Duodenum (tissue), 1 donor: Measurements from ENCODE around the genes ADGRB3 and KCNQ5.

DNA sequence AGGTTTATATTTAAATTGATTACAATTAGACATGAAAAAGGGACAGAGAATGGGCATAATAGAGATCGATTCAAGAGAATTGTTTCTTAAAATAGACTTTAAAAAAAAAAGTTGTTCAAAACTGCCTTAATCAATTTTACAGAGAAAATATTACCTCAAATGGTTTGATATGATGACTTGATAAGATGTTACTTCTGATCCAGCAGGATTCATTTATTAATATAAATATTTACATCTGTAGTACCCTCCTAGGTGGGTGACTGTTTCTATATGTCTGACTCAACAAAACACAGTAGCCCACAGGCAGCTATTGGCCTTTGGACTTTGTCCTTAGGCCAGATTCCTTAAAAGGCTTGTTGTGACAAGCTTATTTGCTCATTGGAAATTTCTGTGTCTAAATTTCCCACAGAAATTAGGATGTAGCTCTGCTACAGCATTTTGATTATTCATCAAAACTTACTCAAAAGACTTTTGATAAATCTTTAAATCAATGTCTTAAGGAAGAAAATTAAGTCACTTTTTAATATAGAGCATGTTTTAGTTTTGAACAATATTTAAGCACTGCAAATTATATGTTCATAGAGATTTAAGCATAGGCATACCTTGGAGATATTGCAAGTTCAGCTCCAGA, 6.8 kb upstream of the PTP4A1 start:
- PRO-cap: no peak

DNA sequence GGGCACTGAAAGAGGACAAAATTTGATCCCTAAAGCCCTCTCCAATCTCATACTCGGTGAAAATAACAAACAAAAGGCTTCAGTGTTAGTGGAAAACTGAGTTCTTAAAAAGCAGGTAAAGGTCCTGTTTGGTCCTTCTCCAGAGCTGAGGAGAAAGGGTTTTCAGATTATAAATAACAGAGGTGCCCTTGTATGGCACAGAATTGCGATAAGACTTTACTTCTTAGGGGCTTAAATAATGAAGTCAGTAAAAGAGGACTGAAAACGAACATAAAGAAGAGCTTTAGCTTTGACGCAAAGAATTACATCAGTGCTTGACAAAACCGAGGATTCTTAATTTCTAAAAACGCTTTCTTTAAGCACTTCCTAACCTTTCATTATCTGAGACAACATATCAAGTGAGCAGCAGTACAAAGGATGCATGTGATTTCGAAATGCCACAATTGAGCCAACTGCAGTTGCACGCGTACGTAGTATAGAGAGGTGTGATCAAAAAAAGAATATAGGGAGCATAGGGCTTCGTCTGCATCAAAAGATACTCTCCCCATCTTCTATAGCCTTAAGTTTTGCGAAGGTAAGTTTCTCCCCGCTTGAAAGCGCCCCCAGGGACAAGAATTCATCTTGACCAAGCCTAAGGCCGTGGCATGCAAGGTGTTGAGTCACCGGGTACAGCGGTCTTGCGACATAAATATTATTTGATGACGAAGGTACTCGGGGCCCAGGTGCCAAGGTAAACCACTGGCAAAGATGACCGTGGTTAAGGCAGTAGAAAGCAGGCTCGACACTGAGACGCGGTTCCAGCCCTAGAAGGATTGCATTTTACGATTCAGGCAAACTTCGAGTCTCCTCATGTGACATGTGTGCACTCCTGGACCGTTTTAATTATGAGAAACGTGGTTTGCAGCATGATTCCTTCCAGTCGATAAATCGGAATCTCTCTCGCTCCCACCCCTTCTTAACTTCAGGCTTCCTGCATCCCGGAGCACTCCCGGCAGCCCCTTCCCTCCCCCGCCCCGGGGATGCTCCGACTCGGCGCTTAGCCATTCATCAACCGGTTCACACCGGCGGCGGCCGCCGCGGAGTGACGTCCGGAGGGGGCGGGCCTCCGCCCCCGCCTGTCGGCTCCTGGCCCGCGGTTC, 642 bp upstream of the PTP4A1 start:
- PRO-cap: bidirectional peak, plus-strand start at position 744 of the sequence, minus-strand start at position 618 of the sequence; bidirectional peak, plus-strand start outside the sequence, minus-strand start at position 1,083 of the sequence

- PRO-cap: no peak
Observed at GRCh38 chr6:63578267-63579661, 6.5 kb downstream of the PTP4A1 start.

GRCh38 chr6:63636747-63637069, 1.1 kb downstream of the PHF3 start:
- PRO-cap: no peak

DNA sequence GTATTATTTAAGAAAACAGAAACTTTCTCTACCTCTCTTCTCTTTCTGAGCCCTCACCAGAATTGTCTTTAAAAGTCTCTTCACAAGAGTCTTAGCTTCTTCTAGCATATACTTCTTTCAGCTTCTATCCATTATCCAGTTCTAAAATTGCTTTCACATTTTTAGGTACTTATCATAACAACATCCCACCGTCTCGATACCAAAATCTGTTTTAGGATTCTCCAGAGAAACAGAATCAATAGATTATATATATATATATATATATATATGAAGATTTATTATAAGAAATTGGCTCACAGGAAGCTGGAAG, 30.4 kb upstream of the ZC3H11C start:
- PRO-cap: unidirectional peak, minus-strand start at position 206 of the sequence

DNA sequence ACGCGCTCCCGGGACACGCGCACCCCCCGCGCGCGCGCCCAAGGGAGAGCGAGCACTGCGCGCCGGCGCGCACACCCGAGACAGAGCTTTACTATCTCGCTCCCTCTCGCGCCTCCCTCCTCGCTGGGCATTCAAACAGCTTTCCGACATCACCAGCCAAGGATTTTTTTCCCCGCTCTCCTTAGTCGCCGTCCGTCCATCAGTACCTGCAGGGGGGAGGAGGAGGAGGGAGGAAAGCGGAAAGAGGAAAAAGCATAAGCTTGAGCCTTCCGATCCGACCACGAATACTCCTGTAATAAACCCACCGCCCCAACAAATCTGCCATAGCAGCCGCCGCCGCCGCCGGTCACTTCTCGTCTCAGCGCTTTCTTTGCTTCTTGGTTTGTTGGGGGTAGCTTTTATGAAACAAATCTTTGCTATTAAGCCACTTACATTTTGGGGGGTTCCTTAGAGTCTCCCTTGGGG, at the start of gene ADGRB3:
Gene ADGRB3 (plus strand): TSS at position 55 of the 465 bp plus-strand sequence.
- PRO-cap: no peak

DNA sequence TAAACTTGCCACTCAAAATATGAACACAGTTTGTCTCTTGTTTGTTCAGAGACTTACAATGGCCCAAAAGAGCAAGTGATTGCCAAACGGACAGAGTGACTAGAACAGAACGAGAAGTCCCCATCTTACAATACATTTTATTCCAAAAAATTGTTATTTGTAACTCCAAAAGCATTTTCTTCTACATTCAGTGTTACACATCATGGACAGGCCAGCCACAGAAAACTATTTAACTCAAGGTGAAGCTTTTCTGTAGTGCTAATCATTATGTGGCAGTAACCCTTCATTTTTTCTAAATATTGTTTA, 340.4 kb downstream of the LMBRD1 start:
- PRO-cap: no peak

GRCh38 chr6:69790558-69790929, 6.3 kb downstream of the LMBRD1 start:
- PRO-cap: no peak

- PRO-cap: no peak
Observed at GRCh38 chr6:69866745-69868013, 823 bp downstream of the COL19A1 start.

- PRO-cap: bidirectional peak, plus-strand start at chr6:70399194, minus-strand start at chr6:70399031
Observed at GRCh38 chr6:70398878-70400084, 14.0 kb upstream of the FAM135A start.

DNA sequence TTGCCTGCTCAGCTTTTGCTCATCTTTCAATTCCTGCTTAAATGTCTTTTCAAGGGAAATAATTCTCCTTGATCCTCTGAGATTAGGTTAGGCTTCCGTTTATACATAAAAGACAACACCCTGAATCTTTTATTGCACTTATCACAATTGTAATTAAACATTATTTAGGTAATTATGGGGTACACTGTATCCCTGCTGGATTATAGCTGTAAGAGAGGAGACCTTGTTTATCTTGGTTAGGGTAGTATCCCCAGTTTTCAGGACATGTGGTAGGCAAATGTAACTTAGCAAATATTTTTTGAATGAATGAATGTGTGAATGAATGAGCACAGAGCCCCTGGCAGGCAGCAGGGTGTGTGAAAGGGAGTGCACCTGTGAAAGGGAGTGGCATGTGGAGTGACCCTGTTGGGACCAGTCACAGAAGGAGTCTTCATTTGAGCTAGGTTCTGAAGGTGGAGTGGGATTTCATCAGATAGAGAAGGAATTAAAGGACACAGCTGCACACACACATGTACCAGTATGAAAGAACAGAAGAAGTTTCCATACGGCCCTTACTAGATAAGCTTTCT, 4.8 kb downstream of the SMAP1 start:
- PRO-cap: no peak

DNA sequence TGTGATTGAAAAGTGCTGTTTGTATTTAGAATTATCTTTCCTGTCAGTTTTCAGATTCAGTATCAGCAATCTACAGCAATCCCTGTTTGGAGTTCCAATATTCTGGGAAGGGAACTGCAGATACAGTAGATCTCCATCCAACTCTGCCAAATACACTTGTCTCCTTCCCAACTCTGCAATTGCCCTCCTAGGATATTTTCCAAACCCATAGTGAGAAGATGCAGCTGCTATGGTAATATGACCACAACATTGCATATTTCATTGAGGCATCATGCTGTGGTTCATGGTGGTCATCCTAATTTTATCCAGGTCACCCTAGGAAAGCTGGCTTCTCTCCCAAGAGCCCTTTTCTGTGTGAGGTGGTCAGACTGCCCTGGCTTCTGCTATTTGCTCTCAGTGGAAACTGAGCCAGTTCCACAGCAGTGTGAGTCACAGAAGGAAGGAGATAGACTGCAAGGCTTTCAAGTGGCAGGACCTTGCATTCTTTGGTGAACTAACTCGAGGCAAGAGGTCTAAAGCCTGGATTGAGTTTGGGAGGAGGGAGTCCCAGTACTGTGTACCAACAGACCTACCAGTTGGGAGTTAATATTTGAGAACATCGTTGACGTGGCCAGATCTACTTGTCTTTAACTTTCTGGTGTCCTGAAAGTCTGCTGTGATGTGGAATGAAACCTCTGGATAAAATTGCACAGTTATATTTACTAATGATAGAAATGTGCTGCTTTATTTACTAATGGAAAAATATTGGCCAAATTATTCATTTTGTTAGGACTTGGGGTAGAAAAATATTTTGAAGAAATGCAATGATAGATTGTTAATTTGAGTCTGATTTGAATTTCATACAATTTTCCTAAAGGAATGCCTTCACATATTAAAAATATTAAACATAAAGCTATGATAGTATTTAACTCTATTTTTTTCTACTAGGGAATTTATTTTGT, 5.7 kb downstream of the OGFRL1 start:
- PRO-cap: no peak

- PRO-cap: no peak
Observed at GRCh38 chr6:71376775-71377230, 88.2 kb downstream of the OGFRL1 start.

DNA sequence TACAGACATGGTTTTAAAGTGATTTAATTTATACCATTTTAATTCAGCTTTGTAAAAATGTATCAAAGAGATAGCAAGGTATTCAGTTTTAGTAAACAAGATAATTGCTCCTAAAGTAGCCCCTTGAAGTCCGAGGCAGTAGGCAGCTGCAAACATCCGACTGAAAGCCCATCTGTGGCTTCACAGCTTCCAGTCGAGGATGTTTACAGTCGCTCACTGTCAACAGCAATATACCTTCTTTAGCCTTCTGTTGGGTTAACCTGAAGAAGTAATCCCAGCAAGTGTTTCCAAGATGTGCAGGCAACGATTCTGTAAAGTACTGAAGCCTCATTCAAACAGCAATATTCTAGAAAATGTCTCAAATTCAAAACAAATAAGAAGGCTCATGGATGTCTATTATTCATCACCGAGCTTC, 114.8 kb downstream of the OGFRL1 start:
- PRO-cap: no peak

DNA sequence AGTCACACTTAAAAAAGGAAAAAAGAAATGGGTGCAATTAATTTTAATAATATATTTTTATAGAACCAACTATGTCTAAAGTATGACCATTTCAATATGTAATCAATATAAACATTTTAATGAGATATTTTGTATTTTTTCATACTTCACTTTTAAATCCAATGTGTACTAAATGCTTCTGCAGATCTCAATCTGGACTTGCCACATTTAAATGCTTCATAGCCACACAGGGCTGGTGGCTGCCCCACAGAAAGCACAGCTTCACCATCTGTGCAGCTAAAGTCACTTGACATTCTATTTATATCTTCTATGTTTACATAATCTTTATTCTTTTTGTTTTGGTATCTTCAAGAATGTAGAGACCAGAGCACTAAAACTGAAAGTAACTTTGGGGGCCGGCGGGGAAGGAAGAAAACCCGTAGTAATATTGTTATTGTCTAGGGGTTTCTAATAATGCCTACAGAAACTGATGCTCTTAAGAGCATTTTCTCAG, 207.3 kb downstream of the OGFRL1 start:
- PRO-cap: no peak

DNA sequence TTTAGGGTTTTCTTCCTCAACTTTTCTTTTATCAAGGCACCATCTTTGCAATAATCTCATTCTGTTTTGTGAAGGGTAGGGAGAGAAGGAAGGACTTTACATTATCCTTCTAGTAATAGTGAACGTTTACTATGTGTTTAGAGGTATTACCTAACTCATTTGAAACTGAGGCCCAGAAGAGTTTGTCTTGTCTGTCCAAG, 164.8 kb downstream of the RIMS1 start:
- PRO-cap: no peak

DNA sequence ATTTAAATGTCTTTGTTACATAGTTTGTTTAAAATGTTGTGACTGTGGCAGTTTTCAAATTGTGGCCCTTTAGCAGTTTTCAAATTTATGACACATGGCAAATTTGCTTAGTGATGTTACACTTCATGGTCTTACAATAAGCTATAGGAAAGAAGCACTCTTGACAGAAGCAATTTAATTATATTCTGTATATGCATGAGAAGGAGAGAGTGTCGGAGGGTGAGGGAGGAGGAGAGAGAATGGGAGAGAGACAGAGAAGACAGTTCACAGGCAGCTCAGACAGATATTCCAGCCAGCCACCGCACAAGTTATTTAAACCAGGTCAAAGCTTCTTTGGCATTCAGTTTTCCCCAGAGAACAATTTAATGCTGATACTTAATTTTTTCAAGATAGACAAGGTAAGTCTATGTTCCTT, 255.4 kb upstream of the KCNQ5 start:
- PRO-cap: no peak

GRCh38 chr6:72561236-72561602, 60.6 kb upstream of the KCNQ5 start:
- PRO-cap: no peak

- PRO-cap: no peak
Observed at GRCh38 chr6:72621950-72622722, at the start of gene KCNQ5. TSS of gene KCNQ5 (plus strand) at chr6:72622064.

DNA sequence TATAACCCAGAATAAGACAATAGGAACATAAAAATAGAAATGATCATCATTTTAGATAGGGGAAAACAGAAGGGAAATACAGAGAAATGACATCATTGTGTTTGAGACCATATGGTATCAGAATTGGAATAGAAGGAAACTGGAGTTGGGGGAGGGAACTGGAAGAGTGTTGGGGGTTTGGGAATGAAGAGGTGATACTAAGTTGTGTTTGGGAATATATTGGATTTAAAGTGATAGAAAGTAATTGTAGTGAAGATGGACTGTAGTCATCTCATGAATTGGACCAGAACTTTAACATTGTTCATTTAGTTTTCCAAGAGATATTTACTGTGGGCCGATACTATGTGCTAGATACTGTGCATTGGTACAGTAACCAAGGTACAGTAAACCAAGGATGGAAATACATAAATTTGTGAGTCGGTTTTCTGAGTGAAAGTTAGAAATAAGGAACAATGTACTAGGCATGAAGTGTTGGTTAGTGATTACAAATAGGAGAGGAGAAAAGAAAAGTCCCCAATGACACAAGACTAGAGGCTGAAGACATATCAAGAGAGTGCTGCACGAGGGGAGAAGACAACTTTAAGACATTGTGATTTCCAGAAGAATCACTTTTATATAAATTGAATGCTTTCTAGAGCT, 32.3 kb downstream of the KCNQ5 start:
- PRO-cap: no peak